ENCODE measurements around the gene SMIM33.

DNA sequence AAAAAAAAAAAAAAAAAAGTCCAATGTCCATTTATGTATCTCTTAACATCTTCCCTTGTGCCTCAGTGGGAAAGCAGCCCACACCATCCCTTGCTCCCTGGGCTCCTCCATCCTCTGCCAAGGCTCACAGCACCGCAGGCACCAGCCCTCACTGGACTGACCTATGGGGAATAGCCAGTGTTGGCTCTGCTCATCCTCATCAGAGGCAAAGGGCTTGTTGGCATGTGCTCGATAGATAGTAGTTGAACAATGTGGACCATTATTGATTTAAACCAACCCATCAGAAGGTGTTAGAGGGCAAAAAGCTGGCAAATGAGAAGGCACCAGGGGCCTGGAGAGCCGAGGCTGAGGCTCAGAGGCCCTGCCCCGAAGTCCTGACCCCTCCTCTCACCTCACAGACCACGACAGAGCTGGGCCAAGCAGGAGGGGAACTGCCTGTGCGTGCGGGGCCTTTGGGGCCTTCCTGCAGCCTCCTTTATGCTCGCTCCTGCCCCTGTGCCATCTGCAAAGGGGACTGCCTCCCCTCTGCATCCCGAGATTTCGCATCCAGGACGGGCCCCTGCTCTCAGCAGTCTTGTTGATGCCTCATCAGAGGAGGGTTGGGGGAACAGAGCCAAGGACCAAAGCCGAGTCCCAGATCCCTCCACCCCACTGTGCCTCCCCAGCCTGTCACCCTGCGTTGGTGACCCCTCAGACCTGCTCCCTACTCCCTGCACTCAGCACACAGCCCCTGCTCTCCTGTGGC is 62.1 kb upstream of the LRRTM2 start:
- PRO-cap: no peak
- RAMPAGE, long total RNA, 4 experiments: no peak in any of the 4 experiments

- PRO-cap: no peak
- RAMPAGE, long total RNA, 4 experiments: no peak in any of the 4 experiments
Observed at GRCh38 chr5:138963837-138964369, 88.8 kb upstream of the LRRTM2 start.

GRCh38 chr5:139296584-139297342 is 3.2 kb downstream of the MATR3 start:
- PRO-cap: no peak
- RAMPAGE, long total RNA, 4 experiments: no peak in any of the 4 experiments

- PRO-cap: no peak
- RAMPAGE, long total RNA, 4 experiments: no peak in any of the 4 experiments
Observed at GRCh38 chr5:139368508-139369336, 14.4 kb downstream of the SLC23A1 start.

DNA sequence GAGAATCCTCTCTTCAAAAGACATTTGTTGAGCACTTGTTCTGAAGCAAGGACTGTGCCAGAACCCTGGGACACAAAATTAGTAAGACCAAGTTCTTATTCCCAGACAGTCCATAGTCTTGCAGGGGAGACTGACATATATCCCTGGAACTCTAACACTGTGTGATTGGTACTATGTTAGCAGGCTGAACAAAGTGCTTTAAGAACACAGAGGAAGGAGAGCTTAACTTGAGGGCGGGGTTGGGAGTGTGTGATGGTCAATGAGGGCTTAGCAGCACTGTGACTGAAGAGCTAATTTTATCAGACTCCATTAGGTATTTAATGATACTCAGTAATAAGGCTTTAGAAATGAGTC is 14.9 kb upstream of the SPATA24 start:
- PRO-cap: no peak
- RAMPAGE, long total RNA, 4 experiments: no peak in any of the 4 experiments

DNA sequence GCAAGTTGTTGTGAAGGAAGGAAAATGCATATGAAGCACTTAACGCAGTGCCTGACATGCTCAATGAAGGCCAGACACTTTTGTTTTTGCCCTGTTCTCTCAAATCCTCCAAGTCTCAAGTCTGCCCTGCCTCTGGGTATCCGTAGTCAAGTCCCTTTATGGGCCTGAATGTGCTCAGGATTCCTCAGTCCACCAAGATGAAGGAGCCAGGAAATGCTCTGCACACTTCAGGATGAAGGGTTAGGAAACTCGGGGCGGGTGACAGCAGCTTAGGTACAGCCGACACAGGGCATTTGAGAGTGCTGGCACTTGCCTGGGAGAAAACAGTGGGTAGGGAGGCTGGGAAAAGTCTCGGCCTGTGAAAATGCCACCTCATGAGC is 1.4 kb downstream of the ECSCR start:
- PRO-cap: unidirectional peak, plus-strand start at position 187 of the sequence
- RAMPAGE, long total RNA, 4 experiments: no peak in any of the 4 experiments

DNA sequence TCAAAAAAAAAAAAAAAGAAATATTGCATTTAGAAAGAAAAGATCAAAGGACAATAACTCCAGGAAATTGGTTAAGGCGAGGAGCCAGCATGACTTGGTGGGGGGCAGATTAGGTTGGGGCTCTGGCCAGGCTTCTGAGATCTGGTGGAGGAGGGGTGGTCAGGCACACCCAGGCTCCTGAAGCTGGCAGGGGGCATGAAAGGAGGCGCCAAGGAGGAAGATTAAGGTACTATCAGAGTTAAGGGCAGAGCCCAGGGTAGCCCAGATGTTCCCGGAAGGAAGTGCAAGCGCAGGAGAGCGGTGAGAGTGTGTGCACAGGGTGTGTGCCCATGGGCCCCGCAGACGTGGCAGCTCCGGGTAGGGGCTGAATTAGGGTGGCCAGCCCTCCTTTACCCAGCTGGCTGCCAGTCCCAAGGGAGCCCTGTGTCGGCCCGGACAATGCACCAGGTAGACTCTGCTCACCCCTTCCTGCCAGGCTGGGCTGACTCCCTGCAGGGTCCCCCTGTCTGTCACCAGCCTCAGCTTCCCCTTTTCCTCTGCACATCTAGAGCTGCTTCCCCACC is at the start of gene SMIM33:
SMIM33 (plus strand) TSS at position 321 of the 563 bp plus-strand sequence.
- PRO-cap: no peak
- RAMPAGE, long total RNA, 4 experiments: no peak in any of the 4 experiments

DNA sequence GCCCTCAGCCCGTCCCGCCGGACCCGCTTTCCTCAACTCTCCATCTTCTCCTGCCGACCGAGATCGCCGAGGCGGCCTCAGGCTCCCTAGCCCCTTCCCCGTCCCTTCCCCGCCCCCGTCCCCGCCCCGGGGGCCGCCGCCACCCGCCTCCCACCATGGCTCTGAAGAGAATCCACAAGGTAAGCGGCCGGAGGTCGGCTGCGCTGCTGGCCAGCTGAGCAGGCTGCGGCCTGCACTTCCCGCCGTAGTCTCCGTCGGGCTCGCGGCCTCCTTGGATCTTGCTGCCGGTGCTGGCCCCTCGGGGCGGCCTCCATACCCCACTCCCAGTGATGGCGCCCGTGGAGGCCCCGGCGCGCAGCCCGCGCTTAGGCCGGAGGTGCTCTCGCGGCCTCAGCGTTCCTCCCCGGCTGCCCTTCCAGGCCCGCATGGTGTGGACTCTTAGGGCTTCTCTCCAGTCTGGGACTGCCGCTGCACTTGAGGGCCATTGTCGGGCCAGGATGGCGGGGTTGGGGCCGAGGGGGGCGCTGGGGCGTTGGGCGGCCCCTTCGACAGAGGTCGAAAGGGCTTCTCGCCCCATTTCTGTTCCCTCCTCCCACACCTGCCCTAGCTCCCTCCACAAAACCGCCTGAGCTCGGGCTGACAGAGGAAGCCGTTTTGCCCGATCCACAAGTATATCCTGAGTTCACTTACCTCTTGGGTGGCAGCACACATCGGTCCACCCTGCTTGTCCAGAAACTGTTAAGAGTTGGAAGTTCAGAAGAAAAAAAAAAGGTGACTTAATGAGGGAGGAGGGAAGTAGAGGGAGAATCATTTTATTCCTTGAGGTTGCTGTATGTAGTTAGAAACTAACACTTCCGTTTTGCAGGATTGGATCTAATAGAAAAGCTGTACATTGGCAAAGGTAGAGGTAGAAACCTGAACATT is 760 bp downstream of the UBE2D2 start:
- PRO-cap: unidirectional peak, minus-strand start at position 253 of the sequence
- RAMPAGE, long total RNA, 4 experiments: start-site peak on the plus strand in 3 of 4 experiments, centred at position 130 of the sequence, 70 to 176 reads per replicate; start-site peak on the minus strand in 1 of 4 experiments, centred at position 102 of the sequence, 23 reads per replicate

DNA sequence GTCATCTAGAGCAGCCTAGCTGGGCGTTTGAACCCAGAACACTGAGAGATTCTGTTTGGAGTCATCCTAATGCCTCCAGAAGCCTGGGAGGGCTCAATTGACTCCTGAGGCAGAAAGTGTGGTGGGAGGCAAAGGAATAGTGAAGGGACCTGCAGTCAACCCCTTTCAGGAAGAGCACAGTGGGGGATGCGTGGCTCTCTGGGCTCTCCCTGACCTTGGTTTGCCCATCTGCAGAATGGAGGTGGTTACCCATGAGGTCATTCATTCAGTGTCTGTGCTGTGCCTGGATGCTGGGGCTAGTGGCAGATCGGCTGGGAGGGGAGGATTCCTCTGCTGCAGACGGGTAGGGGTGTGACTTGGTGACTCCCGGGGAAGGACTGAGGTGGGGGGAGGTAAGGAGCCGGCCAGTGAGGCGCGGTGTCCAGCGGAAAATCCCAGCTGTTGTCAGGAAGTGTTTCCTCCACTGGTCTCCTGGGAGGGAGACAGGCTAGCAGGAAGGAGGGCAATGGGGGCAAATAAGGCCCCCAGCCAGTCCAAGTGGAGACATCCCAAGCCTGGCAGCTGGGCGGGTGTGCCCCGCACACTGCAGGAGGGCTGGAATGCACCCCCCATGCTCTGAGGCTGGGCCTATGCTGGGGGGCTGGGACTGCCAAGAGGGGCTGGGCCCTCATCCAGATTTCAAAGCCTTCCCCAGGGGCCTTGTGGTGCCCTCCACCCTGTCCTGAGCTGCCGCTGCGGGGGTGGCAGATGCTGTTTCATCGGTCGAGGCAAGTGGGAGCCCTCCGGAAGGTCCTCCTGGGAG is 10.9 kb downstream of the CXXC5 start:
- PRO-cap: bidirectional peak, plus-strand start at position 463 of the sequence, minus-strand start at position 301 of the sequence
- RAMPAGE, long total RNA, 4 experiments: start-site peak on the plus strand in 1 of 4 experiments, centred at position 614 of the sequence, 14 reads per replicate

GRCh38 chr5:139659677-139660087 is 11.5 kb downstream of the CXXC5 start:
- PRO-cap: no peak
- RAMPAGE, long total RNA, 4 experiments: start-site peak on the plus strand in 1 of 4 experiments, at chr5:139659337-139660242 at its widest, 8 reads per replicate

DNA sequence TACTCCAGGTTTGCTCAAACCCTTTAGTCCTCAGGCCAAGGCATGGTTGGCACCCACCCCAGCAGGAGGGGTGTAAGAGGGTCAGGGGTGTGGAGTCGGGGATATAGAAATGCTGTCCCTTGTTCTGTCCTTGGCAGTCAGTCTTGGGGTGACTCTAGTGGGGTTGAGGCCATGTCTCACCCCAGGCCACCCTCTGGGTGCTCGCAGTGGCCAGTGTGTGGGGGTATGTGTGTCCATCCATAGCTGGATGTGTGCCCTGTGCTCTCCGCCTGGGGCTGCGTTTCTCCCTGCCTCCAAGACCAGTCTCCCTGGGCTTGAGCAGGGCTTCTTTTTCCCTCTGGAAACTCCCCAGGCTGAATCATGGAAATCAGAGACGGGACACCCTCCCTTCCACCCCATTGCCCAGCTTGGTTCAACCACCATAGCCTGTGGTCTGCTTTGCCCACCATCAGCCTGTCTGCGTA is 25.8 kb downstream of the CXXC5 start:
- PRO-cap: no peak
- RAMPAGE, long total RNA, 4 experiments: no peak in any of the 4 experiments

GRCh38 chr5:139710669-139711694 is 62.8 kb downstream of the CXXC5 start:
- PRO-cap: bidirectional peak, plus-strand start at chr5:139711490, minus-strand start at chr5:139711357
- RAMPAGE, long total RNA, 4 experiments: no peak in any of the 4 experiments

- PRO-cap: no peak
- RAMPAGE, long total RNA, 4 experiments: no peak in any of the 4 experiments
Observed at GRCh38 chr5:139711695-139711863, 63.4 kb downstream of the CXXC5 start.

DNA sequence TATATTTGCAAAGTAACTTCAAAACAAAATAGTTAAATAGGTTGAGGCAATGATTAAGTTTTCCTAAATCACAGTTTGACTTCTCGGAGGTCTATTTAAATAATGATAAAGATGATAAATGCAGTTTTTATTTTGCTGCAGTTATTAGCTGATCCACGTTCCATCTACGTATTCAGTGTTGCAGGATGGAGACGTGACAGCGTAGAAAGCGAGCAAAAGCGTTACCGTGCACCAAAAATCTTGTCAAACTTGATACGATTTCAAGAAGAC is 7.2 kb upstream of the PURA start:
- PRO-cap: no peak
- RAMPAGE, long total RNA, 4 experiments: no peak in any of the 4 experiments

- PRO-cap: no peak
- RAMPAGE, long total RNA, 4 experiments: no peak in any of the 4 experiments
Observed at GRCh38 chr5:140108900-140109710, 4.8 kb upstream of the PURA start.

- PRO-cap: no peak
- RAMPAGE, long total RNA, 4 experiments: no peak in any of the 4 experiments
Observed at GRCh38 chr5:140219641-140220063, 44.7 kb downstream of the CYSTM1 start.

- PRO-cap: no peak
- RAMPAGE, long total RNA, 4 experiments: no peak in any of the 4 experiments
Observed at GRCh38 chr5:140243092-140244114, 59.5 kb downstream of the PFDN1 start.

- PRO-cap: no peak
- RAMPAGE, long total RNA, 4 experiments: no peak in any of the 4 experiments
Observed at GRCh38 chr5:140253112-140254006, 49.5 kb downstream of the PFDN1 start.

DNA sequence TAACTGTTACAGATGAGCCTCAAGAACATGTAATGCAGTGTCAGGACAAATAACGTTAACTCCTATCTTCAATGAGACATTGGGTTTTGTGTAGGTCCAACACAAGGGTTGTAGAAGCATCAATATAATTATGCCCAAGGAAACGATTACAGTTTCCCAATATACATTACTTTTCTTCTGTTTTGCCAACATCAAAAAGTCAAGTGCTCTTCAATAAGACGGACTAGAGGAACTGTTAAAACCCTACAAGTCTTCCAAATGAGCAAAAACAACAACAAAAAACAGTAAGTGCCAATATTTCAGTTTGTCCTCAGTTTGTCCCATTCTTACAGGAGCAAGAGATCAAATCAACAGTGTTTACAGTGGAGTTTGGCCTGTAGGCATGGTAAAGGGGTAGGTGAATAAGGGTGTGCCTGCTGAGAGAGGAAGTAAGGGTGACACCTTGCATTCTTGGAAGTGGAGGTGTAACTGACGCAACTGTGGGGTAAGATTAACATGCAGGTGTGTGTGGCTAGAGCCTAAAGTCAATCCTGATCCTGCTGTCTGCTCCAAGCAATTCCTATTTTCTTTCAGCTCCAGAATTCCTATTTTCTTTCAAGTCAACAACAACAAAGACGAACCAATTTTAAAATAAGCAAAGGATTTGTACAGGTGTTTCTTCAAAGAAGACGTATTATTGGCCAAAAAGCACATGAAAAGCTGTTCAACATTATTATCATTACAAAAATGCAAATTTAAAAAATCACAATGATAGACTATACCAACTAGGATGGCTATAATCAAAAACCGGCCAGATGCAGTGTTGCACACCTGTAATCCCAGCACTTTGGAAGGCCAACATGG is 43.4 kb downstream of the PFDN1 start:
- PRO-cap: no peak
- RAMPAGE, long total RNA, 4 experiments: no peak in any of the 4 experiments

GRCh38 chr5:140293805-140294228 is 9.1 kb downstream of the PFDN1 start:
- PRO-cap: no peak
- RAMPAGE, long total RNA, 4 experiments: no peak in any of the 4 experiments